UCH-1 (cell line): Measurements from ENCODE around the gene TFEB.

GRCh38 chr6:41071767-41072180, 382 bp downstream of the OARD1 start:
- RRBS, result no CpG with 5 or more reads among the region's 25 CpGs

GRCh38 chr6:41272588-41273537, 13.6 kb downstream of the TREM1 start:
- RRBS, result no CpG with 5 or more reads among the region's 5 CpGs

GRCh38 chr6:41320383-41320899, 15.0 kb upstream of the NCR2 start:
- RRBS, result no CpG with 5 or more reads among the region's 5 CpGs

DNA sequence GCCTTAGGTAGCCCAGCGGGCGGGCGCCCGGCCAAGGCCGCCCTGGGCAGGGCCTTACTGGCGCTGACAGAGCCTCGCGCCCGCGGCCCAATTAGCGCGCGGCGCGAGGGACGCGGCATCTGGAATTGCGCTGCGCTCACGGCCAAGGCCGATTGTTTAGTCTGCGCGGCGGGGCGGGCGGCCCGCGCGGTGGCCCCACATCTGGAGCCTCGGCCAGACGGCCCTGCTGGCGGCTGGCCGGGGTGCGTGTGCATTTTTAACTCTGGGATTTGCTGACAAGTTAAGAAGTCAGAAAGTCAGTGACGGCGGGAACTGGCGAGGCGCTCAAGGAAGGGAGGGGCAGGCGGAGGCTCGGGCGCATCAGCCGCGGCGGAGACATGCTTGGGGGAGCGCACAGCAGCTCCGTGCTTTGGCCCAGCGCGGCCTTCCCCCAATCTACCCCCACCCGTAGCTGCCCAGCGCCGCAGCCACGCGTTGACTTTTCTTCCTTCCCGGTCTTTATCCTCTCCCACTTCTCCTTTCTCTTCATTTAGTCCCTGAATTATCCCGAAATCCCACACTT, 41.0 kb upstream of the FOXP4 start:
- RRBS, result no CpG with 5 or more reads among the region's 55 CpGs

- RRBS, result 72% methylated on average over 5 of the region's 36 CpGs
Observed at GRCh38 chr6:41638943-41639673, 840 bp downstream of the MDFI start.

DNA sequence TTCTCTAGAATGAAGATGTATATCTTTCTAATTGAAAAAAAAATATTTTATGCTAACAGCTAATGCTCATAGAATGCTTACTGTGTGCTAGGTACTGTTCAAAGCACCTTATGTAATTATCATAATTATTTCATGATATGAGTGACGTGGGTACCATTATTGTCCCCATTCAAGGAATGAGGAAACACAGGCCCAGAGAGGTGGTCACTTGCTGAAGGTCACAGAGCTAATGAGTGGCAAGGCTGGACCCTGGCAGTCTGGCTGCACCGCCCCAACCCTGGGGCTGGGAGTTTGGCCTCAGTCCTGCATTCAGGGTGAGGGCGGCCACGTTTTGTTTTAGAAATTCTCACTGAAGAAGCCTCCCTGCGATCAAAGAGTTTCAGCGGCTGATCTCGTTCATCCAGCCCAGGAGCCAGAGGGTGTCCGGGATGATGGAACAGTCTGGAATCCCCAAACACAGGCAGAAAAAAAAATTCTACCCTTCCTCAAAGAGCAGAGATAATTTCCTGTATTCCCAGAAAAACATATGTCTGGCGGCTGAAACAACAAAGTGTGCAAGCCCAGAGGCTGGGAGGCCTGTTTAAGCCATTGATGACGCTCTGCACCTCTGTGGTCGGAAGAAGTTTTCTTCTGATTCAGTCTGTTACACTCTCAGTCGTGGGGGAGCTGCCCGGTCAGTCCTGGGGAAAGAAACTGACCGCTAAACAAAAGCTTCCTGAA, 37.2 kb downstream of the TFEB start:
- RRBS, result no CpG with 5 or more reads among the region's 14 CpGs

DNA sequence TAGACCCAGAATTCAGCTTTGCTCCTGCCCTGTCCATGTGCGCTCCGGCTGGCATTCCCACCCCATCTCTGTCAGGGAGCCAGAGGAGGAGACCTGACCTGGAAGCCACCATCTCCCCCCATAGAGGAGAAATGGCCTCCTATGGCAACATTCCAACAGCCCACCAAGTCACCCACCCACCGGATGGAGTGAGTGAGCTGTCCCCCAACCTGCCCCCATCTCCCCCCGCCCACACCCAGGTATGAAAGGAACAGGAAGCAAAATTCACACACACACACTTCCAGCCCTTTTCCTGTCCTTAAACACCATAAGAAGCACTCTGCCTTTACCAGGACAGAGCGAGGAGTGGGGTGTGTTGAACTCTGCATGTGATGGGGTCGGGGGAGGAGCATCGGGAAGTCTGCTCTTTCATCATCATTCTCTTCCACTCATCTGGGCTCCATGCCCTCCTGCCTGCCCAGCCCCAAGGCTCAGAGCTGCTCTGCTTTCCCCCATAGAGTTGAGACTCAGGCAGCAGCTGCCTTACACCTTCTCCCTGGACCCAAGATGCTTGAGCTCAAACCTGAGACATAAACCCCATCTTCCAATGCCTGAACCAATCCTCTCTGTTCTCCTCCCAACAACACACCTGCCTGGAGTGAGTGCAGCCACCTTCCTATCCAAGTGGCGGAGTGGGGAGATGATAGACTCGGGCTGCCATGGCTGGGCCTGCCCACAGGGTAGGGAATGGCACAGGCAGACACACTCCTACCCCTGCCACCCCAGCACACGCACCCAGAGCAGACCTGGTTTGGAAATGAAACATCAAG, 28.6 kb downstream of the TFEB start:
- RRBS, result no CpG with 5 or more reads among the region's 10 CpGs

- RRBS, result no CpG with 5 or more reads among the region's 4 CpGs
Observed at GRCh38 chr6:41719630-41720328, 15.6 kb downstream of the TFEB start.

DNA sequence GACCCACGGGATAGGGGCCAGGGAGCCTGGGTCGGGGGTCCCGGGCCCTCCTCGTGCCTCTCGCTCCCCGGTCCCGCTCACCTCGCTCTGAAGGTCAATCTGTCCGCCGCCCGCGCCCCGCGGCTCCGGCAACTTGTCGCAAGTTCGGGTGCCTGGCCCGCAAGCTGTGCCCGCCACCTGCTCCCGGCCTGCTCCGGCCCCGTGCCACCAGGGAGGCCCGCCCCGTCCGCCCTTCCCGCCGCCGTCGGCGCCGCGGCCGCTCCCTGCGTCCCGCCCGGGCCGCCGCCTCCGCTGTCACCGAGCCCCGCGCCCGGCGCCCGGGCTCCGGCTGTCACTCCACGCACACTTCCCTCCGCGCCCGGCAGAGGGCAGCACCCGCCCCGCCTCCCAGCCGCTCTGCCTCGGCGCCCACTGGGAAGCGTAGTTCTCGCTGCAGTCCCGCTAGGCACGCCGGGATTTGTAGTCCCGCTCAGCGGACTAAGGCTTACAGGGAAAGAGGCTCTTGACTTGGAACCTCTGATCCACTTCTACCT, at the start of gene TFEB:
TSS of gene TFEB (minus strand) at position 340 of the 533 bp plus-strand sequence.
- RRBS, result 2% methylated on average over 48 of the region's 62 CpGs

- RRBS, result no CpG with 5 or more reads among the region's 3 CpGs
Observed at GRCh38 chr6:41781214-41781725, 688 bp downstream of the PRICKLE4 start.

DNA sequence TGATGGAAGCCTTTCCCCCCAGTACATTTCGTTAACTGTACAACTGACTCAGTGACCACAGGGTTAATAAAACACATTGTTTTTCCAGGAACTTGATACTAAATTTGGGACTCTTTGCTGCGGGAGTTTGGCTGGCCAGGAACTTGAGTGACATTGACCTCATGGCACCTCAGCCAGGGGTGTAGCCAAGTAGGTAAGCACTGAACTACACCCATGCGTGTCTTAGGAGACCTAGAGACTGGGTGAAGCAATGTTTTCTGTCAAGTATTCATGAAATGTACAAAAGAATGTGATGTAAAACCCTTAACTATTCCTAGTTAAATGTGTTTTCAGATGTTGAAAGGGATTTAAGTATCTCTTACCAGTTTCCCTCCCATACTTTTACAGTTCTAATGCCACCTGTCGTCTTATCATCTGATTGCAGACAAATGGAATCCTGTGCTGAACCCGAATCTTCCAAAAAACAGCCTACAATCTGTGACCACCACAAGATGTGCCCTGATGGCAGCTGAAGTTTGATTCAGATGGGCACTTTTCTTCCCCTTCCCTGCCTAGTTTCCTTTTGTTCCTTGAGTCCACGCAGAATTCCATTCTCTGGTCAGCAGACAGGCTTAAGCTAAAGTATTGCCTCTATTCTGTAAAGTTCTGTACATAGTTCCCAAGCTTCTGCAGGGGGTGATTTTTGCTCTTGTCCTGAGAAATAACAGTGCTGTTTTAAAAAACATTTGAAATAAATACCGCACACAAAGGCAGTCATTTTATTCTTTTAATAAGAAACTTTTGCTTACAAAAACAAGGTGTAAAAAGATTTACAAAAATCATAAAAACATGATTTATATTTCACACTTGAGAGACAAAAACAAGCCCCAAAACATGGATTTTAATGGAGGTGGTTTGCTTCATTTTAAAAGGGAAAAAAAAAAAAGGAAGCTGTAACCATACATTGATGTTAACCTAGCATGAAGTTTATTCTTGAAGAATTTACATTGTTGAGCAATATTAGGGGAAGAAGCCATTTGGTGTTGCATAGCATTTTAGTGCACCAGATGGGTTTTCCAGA, 2.0 kb downstream of the TOMM6 start:
- RRBS, result no CpG with 5 or more reads among the region's 7 CpGs

- RRBS, result 87% methylated on average over 3 of the region's 17 CpGs
Observed at GRCh38 chr6:41932071-41932970, 9.3 kb downstream of the CCND3 start.

DNA sequence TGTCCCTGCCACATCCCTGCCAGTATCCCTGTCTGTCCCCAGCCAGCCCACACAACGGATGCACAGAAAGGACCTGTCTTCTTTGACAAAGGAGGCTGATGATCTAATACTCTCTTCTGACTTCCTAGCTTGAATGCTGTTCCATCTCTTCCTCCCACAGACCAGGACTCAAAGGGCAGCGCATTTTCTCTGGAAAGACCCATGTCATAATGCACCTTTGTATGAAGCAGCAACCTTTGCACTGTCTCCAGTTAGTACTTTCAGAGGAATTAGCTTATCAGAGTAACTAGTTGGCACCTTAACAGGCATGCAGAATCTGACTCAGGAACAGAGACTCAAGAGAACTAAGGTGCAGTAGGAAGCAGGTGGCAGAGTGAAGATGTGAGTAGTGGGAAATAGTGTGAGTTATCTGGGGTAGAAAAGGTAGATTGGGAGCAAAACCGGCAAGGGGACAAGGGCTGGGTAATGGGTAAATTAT, 53.2 kb upstream of the TAF8 start:
- RRBS, result no CpG with 5 or more reads among the region's 3 CpGs

DNA sequence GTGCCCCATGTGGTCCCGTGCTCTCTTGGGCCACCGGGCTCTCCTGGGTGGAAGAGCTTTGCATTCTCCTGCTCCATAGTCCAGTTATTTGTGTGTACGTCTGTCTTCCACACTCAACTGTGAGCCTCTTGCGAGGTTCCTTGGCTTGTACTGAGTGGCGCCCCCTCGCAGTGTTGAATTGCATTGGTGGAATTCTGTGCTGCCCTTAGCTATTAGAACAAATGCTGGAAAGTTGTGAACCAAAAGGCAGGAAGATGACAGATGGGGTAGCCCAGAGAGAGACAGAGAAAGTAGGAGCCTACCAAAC, 45.9 kb downstream of the TAF8 start:
- RRBS, result no CpG with 5 or more reads among the region's 6 CpGs

- RRBS, result no CpG with 5 or more reads among the region's 2 CpGs
Observed at GRCh38 chr6:42100556-42100798, 41.9 kb downstream of the C6orf132 start.

DNA sequence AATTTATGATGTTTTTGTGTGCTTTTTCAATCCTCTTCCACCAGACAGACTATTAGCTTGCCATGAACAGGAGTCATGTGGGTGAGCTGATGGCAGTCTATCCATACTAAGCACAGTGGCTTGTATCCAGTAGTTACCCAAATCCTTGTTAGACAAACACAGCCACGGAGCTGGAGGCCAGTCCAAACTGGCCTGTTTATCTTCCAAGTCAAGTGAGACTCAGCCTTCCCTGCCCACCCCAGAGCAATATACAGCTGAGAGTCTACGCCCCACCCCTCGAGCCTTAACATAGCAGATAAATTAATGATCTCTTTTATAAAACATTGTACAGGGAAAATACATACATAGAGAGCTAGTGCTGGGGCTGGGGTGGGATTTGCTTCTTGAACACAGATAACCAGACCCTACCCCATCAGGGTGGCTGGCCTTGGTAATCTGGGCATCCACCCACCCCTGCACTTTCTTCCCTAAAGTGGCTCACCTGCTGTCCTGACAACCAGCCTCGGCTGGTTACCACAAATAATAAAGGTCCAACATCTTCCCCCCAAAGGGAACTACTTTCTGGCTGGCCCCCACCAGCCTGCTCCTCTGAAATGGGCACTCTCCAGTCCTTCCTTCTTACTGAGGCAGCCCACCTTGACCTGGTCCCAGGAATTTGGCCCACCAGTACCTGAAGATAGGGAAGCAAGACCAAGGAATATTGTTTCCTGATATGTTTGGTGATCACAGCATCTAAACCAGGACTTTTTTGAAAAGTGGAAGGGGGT, 40.9 kb downstream of the C6orf132 start:
- RRBS, result no CpG with 5 or more reads among the region's 4 CpGs

GRCh38 chr6:42106383-42106644, 36.1 kb downstream of the C6orf132 start:
- RRBS, result no CpG with 5 or more reads among the region's 5 CpGs

- RRBS, result no CpG with 5 or more reads among the region's 6 CpGs
Observed at GRCh38 chr6:42121035-42121896, 21.2 kb downstream of the C6orf132 start.

- RRBS, result no CpG with 5 or more reads among the region's 14 CpGs
Observed at GRCh38 chr6:42136486-42137257, 5.7 kb downstream of the C6orf132 start.

DNA sequence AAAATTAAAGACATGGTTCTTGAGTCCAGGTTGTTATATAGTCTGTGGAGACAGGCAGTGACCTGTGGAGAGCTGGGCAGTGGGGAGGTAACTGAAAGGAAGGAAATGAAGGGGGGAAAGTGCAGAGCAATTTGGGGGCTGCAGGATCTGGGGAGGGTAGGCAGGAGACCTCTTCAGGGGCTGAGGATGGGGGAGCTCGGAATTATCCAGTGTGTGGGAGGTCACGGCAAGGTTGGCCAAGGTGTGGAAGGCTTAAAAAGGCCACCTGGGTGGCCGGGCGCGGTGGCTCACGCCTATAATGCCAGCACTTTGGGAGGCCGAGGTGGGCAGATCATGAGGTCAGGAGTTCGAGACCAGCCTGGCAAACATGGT, 3.1 kb upstream of the C6orf132 start:
- RRBS, result no CpG with 5 or more reads among the region's 8 CpGs